Measurements from ENCODE around the gene TYMP.

- PRO-cap: no peak
These were observed 11.6 kb upstream of the BRD1 start for GRCh38 chr22:49839342-49839600.

GRCh38 chr22:49962904-49963275 lies 2.3 kb downstream of the PIM3 start:
- PRO-cap: no peak

DNA sequence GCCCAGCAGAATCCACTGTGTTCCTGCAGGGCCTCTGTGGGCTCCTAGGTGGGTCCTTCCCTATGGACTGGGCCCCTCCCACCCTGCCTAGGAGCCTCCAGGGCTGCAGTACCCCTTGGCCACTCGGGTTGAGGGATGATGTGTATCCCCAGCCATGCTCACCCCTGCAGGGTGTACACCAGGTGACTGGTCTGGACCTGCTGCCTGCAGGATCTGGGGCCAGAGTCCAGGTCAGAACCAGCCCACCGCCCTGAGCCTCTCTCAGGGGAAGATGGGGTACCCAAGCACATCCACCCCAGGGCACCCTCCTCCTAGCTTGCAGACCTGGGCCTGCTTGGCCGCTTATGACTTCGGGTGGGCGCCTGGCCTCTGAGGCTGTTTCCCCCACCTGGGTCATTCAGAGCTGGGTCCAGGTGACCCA lies 5.7 kb downstream of the PIM3 start:
- PRO-cap: no peak

DNA sequence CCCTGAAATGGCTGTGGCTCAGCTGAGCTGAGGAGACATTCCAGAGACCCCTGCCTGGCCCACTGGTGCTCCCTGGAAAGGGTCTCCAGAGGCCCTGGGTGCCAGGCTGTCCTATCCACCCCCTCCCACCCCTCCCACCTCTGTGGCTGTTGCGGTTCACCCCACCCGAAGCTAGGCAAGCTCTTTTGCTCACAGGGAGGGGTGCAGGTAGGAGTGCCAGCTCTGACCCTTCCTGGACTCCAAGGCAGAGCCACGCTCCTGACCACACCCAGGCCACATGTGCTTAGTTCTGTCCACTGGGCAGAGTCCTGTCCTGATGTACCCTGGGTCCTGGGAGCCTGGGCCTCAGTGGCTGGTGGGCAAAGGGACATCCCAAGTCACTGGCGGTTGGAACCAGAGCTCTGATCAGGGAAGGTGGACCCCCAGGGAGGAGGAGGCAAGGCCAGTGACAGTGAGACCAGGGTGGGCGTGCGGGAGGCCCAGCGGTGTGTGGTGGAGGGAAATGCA lies 16.4 kb downstream of the IL17REL start:
- PRO-cap: no peak

GRCh38 chr22:50086153-50086624 lies 963 bp upstream of the MLC1 start:
- PRO-cap: no peak

DNA sequence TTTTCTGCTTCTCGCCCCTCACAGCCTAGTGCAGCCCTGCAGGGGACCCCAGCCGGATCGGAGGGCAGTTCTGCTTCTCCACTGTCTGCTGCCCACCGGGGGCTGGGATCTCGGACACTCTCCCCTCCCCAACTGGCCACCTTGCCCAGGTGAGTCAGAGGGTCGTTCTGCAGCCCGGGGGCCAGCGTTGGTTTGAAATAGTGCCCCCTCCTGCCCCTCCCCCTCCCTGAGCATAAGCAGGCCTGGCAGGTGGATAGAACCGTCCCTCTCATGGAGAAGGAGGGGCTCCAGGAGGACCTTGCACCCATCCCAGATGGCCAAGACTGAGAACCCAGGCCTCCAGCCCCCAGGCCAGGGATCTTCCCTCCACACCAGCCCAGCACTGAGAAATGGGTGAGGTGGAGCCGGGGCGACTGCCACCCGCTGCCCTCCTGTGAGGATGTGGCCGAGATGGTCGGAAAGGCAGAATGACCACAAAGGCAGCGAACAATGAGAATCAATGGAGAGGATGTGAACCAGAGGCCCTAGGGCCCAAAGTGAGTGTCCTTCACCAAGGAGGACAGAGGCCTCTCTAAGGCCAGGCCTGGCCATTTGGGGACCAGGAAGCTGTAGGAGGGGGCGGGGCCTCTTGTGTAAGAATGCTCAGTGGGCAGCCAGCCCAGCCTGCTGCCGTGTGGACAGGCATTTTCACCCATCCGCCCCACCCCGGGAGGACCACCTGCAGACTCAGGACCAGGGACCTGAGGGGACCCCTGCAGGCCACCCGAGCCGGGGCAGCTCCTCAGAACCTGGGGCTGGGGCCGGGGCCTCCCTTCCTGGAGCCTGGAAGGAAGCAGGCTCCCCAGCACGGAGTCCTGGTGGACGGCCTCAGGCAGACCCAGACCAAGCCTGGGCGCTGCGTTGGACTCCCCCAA lies 1.9 kb upstream of the TRABD start:
- PRO-cap: no peak

GRCh38 chr22:50184442-50185342 lies 1.0 kb upstream of the TRABD start:
- PRO-cap: no peak

- PRO-cap: no peak
These were observed 1.5 kb downstream of the SELENOO start for GRCh38 chr22:50202255-50202693.

DNA sequence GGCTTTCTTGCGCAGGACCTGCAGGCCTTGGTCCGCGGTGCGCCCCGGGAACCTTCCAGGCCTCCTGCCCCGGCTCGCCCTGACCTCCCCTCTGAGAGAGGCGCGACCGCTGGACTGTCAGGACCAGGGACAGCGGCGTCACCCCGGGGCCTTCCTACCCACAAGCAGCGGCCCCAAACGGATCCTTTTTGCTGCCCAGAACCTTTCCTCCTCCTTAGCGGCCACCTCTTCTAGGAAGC lies 558 bp upstream of the MAPK11 start:
- PRO-cap: no peak

DNA sequence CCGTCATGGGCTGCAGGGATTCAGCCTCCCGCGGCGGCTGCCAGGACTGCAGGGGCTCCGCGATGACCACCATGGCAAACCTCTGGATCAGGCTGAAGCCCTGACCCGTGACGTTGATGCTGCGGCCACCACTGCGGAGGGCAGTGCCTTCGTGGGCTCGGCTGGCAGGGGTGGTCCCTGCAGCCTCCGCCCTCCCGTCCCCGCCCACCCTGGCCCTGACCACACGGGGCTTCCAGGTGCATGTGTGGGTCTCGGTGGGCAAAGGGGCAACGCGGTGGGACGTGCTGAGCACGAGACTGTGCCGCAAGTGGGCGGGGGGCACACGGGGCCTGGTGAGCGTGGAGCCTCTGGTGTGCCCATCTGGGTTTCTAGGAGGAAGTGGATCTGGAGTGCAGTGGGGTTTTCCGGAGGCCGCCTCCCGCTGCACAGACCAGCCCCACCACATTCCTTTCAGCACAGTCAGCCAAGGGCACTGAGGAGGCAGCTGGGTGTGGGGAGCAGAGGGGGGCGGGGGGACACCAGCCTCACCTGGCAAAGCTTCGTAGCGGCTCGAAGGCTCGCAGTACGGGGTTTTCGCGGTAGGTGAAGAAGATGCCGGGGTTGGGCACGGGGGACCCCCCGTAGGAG lies 12.1 kb upstream of the MAPK11 start:
- PRO-cap: no peak

GRCh38 chr22:50287753-50288324 lies 17.7 kb upstream of the MAPK11 start:
- PRO-cap: no peak

DNA sequence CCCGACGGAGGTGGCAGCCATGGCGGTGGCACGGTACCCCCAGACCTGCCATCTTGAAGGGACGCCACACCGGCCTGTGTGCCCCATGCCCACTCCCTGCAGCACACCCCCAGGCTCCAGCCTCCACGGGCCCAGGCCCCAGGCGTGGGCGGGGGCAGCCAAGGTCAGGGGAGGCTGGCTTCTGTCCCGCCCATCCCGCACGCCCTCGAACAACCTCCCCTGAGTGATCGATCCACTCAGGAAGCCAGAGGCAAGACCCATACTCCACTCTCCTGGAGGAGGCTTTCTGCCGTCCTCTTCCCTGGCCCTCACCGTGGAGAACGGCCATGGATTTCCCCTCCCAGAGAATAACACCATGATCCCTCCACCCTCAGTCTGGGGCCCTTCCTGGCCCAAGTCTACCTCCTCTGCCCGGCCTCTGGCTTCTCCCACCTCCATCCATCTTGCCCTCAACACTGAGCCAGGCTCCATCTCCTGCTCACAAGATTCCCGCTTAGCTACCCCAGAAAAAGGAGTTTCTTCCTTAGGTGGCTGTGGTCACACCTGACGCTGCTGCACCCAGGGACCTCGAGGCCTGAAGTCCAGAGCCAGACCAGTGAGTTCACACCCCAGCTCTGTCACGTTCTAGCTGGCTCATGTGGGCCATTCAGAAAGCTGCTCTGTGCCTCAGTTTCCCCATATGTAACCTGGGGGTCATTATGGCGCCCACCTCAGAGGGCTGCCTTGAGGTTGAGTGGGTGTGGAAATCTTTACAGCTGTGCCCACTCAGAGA lies 10.1 kb downstream of the PLXNB2 start:
- PRO-cap: no peak

GRCh38 chr22:50297915-50298366 lies 9.5 kb downstream of the PLXNB2 start:
- PRO-cap: no peak

DNA sequence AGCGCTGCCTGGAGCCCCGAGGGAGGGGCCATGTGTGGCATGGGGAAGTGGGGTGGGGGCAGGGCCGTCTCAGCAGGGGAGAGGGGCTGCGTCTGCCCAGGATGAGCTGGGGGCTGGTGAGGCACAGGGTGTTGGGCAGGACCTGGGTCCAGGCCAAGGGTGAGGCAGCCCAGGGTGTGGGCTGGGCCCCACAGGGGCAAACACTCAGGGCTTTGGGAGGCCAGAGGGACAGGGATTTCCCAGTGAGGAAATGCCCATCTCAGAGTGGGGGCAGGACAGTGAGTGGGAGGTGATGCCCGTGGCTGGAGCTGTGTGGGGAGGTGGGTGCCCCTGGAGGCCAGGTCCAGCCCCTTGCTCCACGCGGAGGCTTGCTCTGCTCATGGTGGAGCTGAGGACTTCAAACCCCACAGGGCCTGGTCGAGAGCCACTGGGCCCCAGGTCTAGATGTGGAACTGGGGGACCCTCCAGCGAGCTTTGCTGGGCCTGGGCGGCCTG lies 5.3 kb downstream of the PLXNB2 start:
- PRO-cap: no peak

DNA sequence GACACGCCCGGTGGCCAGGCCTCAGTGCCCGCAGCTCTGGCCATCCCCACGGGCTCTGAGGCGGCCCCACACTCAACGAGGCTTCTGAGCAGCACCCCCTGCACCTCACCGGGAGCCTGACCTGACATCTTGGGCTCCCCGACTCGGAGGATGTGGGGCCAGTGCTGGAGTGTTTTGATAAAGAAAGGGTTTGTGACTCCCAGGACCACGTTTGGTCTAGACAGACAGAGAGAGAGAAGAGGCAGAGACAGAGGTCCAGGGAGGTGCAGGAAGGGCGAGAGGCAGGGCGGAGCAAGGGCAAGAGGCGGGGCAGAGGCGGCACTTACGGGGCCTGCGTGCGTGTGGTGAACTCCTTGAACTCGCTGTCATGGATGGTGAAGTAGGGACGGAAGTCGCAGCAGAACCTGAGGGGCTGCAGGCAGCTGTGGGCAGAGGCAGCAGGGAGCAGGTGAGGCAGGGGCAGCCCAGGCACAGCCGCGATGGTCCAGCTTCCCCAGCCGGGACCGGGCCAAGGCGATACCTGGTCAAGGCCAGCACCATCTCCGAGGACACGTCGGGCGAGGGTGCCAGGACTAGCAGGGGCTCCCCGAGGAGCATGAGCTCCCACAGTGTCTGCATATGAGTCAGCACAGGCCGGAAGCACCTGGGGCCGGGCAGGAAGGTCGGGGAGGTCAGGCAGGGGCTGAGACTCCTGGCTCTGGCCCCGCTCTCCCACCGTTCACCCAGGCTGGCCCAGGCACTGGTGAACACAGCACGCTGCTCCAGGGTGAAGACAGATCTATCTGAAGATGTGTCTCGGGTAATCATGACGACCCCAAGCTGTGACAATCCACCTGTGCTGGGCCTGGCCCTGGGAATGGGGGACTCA lies 7.1 kb upstream of the PLXNB2 start:
- PRO-cap: no peak

GRCh38 chr22:50391721-50392243 lies 48.7 kb downstream of the PPP6R2 start:
- PRO-cap: no peak

DNA sequence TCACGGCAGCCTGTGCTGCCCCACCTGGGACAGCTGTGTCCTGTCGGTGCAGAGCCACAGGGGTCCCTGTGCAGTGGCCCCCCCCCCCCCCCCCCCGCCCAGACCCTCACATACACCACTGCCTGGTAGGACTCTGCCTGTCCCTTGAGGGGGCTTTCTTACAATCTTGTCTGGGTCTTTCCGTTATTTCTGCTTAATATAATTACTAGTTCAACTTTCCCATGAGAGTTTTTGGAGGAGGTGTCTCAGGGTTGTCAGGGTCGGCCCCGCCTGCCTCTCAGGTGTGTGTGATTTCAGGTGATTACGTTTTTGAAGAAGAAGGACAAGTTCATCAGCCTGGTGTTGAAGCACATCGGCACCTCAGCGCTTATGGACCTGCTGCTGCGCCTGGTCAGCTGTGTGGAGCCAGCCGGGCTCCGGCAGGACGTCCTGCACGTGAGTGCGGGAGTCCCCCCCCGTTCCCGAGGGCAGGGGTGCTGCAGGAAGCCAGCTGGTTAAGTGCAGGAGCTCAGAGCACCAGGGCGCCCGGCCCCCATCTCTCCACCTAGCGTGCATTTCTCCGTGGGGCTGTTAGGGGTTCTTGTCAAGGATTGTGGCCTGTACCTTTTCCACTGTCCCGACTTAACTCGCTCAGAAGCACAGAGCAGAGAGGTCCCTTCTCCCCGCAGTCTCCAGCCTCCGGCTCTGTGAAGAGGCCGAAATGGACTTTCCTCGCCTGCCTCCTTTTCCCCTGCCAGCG lies 60.4 kb downstream of the SBF1 start:
- PRO-cap: no peak

DNA sequence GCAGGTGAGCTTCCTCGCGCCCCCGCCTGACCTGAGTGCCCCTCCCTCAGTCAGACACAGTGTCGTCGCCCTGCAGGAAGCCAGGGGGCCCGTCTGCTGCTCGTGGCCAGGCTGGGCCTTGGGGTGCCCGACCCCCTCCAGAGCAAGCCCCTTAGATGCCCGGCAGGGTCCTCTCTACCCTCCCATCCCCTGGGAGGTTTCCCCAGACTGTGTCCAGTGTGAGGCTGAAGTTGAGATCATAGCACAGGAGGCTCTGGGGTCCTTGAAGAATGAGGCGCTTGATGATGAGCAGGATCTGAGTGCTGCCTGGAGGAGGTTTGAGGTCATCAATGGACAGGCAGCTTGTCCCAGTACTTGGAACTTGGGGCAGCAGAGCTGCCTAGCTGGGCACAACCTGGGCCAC lies 31.5 kb downstream of the SBF1 start:
- PRO-cap: no peak

- PRO-cap: no peak
These were observed 13.8 kb downstream of the SBF1 start for GRCh38 chr22:50460958-50461471.

GRCh38 chr22:50529091-50530075 lies at the start of gene TYMP:
Gene TYMP, minus strand, starts transcription at chr22:50530012.
- PRO-cap: bidirectional peak, plus-strand start at chr22:50529708, minus-strand start at chr22:50529586; bidirectional peak, plus-strand start at chr22:50530171, minus-strand start at chr22:50530012

Measured in anterior vena cava (tissue), 1 donor.